Esophagus muscularis mucosa (tissue), 4 donors: Measurements from ENCODE around the gene FHL5.

DNA sequence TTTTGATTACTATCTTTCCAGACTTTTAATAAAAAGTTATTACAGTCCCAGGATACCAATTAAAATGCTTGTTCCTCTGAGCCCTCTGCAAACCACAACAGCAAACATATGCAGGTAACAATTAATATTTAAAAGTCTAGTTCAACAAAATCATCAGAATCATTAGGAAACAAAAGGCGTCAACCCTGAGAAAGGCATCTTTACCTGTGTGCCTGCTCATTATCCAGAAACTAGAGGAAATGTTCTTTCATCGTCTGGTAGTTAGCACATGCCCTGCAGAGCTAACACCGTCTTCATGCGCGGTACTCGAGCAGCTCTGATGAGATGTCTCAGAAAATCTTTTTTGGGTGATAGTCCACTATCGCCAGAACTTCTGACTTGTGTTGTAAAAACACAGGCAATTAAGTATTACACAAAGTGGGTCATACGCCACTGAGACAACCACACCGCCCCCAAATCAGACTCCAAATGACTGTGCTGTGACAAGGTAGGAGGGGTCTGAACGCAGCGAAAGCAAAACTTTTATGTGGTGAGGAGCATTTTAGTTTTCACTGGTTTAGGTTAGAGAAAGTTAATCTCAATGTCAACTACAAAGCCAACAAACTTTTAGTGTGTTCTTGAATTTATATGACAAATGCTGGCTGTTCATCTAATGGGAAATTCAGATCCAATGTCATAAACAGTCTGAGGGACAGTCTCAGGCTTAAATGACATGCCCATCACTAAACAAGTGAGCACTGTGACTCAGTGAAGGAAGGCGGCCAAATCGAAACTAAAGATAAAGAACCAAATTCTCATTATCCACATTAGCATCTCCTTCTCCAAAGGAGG is 186.5 kb downstream of the GJA10 start:
- PRO-cap, result no peak
- RAMPAGE, long total RNA, 4 experiments, result no peak in any of the 4 experiments

DNA sequence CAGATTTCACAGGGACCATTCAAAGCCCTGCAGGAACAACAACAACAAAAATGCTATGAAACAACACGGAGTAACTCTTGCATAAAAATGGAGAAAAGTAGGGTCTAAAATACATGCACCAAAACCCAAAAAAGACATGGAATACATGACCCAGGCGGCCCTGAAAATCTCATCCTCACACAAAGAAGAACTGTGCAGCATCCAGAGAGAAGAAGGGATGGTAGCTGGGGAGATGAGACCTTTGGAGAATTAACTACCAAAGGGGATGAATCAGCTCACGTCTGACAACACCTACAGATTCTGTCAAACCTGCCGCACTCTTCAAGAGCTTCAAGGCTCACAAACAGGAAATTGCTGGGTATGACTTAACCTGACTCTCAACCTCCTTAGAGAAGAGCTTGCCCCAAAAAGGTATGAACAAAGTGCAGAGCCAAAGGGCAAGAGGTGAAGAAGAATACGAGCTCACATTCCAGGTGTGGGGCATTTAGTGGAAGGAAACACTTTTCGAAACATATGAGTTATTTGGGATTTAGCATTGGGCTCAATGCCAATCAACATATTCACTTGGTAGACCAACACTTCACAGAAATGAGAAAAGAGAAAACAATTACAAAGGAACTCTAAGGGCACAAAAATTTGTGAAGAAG is 139.8 kb downstream of the BACH2 start:
- PRO-cap, result no peak
- RAMPAGE, long total RNA, 4 experiments, result no peak in any of the 4 experiments

- PRO-cap, result no peak
- RAMPAGE, long total RNA, 4 experiments, result no peak in any of the 4 experiments
Measured at GRCh38 chr6:90175879-90176258, 120.8 kb downstream of the BACH2 start.

DNA sequence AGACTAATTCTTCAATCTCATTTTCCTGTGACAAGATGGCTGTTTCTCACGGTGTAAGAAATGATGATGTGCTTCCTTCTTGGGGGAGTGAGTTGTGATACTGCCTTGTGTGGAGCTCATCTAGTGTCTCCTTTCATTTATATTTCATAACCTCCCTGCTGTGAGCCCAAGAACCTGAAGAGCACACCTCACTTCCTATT is 58.0 kb downstream of the BACH2 start:
- PRO-cap, result no peak
- RAMPAGE, long total RNA, 4 experiments, result no peak in any of the 4 experiments

- PRO-cap, result no peak
- RAMPAGE, long total RNA, 4 experiments, result no peak in any of the 4 experiments
Measured at GRCh38 chr6:90267149-90267773, 29.4 kb downstream of the BACH2 start.

DNA sequence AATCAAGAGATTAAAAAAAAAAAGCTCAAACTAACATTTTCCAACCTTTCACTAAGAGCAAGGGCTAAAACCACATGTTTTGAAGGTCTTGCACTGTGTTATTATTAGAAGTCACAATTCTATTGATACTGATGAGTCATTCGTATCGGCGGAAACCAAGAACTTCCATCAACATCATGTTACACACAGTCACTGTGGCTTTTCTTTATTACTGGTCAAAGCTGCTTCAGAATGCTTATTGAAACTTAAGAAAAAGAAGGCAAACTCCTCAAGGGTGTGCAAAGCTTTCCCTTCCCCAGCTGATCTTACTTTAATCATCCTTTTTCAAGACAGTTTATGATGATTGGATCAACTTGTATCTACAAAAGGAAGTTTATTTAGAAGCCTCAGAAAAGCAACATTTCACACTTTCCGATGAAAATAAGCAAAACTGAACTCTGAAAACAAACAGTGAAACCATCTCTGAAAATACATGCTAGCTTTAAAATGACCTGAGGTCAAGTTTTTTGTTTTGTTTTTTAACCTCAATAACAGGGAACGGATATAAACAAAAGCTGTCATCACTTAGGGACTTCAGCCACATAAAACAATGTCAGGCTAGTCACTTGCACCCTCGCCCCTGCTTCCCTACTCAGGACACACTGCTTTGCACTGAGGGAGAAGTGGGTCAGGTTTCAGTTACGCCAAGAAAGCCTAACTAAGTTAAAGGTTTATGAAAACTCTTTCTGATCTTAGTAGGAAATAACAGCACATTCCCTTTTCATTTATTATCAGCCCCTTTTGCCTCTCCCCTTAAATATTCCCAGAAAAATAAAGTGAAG is 11.7 kb downstream of the BACH2 start:
- PRO-cap, result no peak
- RAMPAGE, long total RNA, 4 experiments, result no peak in any of the 4 experiments

- PRO-cap, result unidirectional peak, minus-strand start at chr6:90285709
- RAMPAGE, long total RNA, 4 experiments, result no peak in any of the 4 experiments
Measured at GRCh38 chr6:90285544-90286576, 10.8 kb downstream of the BACH2 start.

GRCh38 chr6:90292881-90293797 is 3.5 kb downstream of the BACH2 start:
- PRO-cap, result no peak
- RAMPAGE, long total RNA, 4 experiments, result no peak in any of the 4 experiments

GRCh38 chr6:90297907-90298384 is 1.3 kb upstream of the BACH2 start:
- PRO-cap, result no peak
- RAMPAGE, long total RNA, 4 experiments, result no peak in any of the 4 experiments

GRCh38 chr6:90350685-90351143 is 54.1 kb upstream of the BACH2 start:
- PRO-cap, result no peak
- RAMPAGE, long total RNA, 4 experiments, result no peak in any of the 4 experiments

DNA sequence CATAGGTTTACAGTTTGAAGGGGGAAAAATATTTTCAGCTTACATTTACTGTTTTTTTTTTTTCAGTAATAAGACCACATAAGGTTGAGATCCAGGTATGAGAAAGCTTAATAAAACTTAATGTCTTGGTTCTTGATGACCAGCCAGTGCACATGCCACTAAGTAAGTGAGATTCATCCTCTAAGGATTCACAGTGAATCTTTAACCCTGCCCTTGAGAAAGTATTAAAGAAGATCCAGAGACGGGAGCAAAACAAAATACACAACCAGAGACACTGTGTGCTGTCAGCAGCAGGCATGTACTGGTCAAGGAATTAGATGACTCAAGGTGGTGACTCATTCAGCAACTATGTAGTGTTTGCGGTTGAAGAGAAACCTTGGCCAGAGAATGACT is 72.2 kb upstream of the BACH2 start:
- PRO-cap, result no peak
- RAMPAGE, long total RNA, 4 experiments, result no peak in any of the 4 experiments

- PRO-cap, result no peak
- RAMPAGE, long total RNA, 4 experiments, result no peak in any of the 4 experiments
Measured at GRCh38 chr6:92119299-92119628, 1300.1 kb downstream of the EPHA7 start.

- PRO-cap, result no peak
- RAMPAGE, long total RNA, 4 experiments, result no peak in any of the 4 experiments
Measured at GRCh38 chr6:92745814-92746215, 673.5 kb downstream of the EPHA7 start.

DNA sequence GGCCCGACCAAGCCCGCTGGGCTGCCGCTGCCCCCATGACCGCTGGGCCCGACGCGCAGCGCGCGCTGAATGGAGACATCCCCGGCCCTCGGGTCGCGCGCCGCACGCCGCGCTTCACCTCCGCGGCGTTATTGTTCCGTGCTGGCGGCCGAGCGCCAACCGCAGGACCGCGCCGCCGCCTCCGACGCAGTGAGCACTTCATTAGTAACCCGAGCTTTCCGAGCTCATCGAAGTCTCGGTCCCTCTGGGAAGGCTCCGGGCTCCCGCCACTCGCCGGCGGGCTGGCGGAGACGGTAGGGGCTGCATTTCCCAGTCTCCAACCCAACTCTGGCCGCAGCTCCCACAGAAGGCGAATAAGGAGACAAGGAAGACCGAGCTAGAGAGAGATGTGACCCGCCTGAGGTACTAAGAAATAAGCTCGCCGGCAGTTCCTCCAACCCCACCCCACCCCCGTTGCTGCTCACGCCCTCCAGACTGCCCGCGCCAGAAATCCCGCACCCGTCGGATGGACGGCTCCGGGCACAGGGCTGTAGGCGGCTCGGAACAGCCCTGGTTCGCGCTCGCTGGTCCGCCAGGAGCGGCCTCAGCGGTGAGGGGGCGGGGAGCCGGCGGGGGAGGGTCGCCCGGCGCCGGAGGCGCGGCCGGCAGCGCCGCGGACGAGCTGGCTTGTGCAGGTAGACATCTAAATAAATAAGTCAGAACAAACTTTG is 686 bp downstream of the EPHA7 start:
- PRO-cap, result unidirectional peak, minus-strand start at position 329 of the sequence
- RAMPAGE, long total RNA, 4 experiments, result no peak in any of the 4 experiments

DNA sequence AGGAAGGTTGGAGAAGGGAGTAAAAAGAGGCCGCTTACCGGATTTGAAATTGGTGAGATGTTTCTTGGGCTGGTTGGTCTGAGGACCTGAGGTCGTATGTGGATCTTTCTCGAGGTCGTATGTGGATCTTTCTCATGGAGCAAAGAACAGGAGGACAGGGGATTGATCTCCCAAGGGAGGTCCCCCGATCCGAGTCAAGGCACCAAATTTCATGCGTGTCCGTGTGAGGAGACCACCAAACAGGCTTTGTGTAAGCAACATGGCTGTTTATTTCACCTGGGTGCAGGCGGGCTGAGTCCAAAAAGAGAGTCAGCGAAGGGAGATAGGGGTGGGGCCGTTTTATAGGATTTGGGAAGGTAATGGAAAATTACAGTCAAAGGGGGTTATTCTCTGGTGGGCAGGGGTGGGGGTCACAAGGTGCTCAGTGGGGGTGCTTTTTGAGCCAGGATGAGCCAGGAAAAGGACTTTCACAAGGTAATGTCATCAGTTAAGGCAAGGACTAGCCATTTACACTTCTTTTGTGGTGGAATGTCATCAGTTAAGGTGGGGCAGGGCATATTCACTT is 1018.3 kb upstream of the MANEA start:
- PRO-cap, result no peak
- RAMPAGE, long total RNA, 4 experiments, result no peak in any of the 4 experiments

- PRO-cap, result no peak
- RAMPAGE, long total RNA, 4 experiments, result no peak in any of the 4 experiments
Measured at GRCh38 chr6:94942014-94942583, 635.2 kb upstream of the MANEA start.

- PRO-cap, result no peak
- RAMPAGE, long total RNA, 4 experiments, result no peak in any of the 4 experiments
Measured at GRCh38 chr6:96499757-96500095, 21.9 kb upstream of the UFL1 start.

DNA sequence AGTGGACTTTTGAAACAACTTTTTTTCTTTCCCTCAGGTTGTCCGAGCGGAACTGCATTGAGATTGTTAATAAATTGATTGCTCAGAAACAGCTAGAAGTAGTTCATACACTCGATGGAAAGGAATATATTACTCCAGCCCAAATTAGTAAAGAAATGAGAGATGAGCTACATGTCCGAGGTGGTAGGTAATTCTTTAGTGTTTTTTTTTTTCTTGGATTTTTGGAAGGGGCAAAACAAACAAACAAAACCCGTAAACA is 1.4 kb downstream of the UFL1 start:
- PRO-cap, result no peak
- RAMPAGE, long total RNA, 4 experiments, result no peak in any of the 4 experiments

DNA sequence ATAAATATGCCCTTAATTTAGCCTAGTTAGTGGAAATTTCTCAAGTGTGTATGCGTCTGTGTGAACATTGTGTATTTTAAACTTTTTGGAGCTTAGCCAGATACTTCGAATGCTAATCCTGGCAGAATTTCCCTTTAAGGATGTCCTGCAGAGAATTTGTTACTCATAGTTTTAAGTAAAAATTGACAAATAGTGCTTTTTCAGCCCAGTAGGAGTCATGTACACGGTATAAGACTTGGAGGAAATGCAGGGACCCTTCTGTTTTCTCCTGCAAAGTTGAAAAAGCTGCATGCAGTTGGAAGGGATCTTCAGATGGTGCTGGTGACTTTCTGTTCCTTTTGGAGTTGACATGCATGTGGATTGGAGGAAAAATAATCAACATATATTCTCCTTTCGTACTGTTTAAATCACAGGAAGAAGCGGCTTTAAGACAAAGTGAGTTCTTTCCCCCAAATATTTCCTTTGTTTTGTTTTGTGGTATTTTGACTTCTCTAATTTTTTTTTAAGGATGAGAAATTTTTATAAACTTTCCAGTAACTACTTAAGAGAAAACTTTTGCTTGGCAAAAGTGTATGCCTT is at the start of gene FHL5:
Gene FHL5 (plus strand): TSS at position 208 of the 579 bp plus-strand sequence.
- PRO-cap, result unidirectional peak, plus-strand start at position 290 of the sequence
- RAMPAGE, long total RNA, 4 experiments, result start-site peak on the plus strand in 3 of 4 experiments, centred at positions 215 to 259 of the sequence, 34 to 177 reads per replicate

DNA sequence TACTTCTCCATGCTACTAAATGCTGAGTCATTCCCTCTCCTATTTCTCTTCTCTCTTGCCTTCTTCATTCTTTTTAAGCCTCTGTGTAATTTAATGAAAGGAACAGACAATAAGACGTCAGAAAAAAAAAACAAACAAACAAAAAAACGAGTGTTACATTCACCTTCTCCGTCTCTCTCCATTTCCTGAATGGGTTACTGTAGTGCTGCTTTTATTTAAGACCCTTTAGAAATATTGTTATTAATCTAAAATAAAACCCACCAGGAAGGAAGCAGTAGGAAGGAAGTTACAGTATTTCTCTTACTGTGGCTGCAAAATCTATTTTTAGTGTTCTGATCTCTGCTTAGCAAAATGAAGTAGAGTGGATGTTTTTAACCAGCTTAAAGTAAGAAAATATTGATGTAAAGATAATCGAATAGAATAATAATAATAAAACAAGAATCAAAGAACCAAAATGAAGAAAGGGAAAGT is 918 bp upstream of the NDUFAF4 start:
- PRO-cap, result no peak
- RAMPAGE, long total RNA, 4 experiments, result no peak in any of the 4 experiments